Epithelial cell of alveolus of lung (primary cell): ENCODE data around the genes MLX, AOC3, NBR1 and ARL4D.

DNA sequence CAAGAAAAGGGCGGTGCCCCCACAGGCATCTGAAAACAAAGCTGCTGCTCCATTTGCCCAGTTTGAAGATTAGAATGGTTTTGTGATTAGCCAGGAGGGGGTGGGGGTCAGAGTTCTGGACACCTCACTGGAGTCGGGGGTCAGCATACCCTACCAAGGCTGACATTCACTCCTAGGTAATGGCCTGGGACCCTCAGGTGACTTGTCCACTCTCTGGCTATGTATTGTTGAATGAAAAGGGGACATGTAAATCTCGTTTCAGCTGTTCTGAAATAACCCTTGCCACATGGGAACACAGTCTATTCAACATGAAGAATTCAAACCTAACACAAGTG, 16.8 kb upstream of the NAGLU start:
- RAMPAGE, long total RNA, result no peak
- RRBS, result no CpG with 5 or more reads among the region's 3 CpGs

- RAMPAGE, long total RNA, result no peak
- RRBS, result 1% methylated on average over 23 of the region's 73 CpGs
Measured at GRCh38 chr17:42567013-42568088, at the start of gene MLX. MLX (plus strand) TSS chr17:42567100.

- RAMPAGE, long total RNA, result no peak
- RRBS, result no CpG with 5 or more reads among the region's 5 CpGs
Measured at GRCh38 chr17:42569307-42569773, 2.4 kb downstream of the MLX start.

DNA sequence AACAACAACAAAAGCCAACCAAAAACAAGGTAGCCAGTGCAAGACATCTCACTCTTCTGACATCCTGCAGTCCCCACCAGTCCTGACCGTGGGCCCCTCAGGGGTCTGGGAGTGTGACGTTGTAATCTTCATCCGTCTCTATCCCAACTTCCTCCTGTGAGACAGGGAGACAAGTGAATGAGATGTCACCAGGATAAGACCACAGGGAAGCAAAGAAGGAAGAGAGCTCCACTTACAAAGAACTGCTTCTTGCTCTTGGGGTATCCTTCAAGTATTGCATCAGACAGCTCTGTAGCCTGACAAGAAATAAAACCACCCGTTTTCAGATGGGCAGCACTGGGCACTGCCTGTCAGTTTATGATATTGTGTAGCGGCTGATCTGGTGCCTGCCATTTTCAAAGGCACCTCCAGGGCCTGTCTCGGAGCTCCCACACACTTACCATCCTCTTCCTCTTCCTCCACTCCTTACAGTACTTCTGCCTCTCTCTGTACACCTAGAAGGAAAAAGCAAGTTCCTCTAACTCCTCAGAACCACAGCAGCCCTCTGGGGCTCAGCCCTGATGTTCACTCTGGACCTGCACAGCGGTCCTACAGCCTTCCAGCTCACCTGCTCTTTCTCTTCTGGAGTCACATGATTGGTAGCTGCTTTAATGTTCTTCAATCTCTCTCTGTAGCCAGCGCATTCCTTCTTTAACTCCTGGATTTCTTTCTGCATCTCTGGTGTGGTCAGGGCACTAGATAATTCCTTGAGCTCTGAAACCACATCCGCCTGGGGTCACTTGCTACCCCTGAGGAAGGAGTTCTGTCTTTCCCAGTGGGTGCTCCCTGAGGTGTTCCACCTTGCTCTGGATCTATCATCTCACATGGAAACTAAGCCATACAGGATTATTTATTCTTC, 4.4 kb downstream of the PSMC3IP start:
- RAMPAGE, long total RNA, result no peak
- RRBS, result no CpG with 5 or more reads among the region's 9 CpGs

DNA sequence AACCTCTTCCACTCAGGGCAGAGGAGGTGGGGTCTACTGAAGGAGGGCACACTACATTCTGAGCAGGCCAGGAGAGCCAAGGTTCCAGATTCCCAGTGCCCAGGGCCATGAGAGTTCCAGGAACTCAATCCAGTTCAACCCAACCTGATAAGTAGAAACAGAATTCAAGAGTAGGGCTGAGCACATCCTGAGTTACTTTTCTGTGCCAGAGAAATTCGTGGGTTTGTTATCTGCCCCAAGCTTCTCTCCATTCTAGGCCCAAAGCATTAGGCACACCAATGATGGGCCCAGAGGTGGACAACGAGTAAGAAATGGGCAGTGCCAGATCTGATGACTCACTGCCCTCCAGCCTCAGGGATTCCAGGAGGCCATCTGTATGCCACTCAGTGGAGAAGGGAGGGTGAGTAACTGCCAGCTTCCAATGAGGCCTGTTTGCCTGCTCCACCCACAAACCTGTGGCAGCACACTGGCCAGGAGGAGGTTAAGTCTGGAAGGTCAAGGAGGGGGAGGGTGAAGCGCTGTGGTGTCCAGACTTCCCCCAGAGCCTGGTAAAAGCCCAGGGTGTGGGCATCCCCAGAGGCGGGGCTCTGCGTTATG, 8.3 kb downstream of the TUBG2 start:
- RAMPAGE, long total RNA, result no peak
- RRBS, result no CpG with 5 or more reads among the region's 5 CpGs

GRCh38 chr17:42670558-42671122, 6.2 kb downstream of the PLEKHH3 start:
- RAMPAGE, long total RNA, result no peak
- RRBS, result 80% methylated on average over 7 of the region's 41 CpGs

DNA sequence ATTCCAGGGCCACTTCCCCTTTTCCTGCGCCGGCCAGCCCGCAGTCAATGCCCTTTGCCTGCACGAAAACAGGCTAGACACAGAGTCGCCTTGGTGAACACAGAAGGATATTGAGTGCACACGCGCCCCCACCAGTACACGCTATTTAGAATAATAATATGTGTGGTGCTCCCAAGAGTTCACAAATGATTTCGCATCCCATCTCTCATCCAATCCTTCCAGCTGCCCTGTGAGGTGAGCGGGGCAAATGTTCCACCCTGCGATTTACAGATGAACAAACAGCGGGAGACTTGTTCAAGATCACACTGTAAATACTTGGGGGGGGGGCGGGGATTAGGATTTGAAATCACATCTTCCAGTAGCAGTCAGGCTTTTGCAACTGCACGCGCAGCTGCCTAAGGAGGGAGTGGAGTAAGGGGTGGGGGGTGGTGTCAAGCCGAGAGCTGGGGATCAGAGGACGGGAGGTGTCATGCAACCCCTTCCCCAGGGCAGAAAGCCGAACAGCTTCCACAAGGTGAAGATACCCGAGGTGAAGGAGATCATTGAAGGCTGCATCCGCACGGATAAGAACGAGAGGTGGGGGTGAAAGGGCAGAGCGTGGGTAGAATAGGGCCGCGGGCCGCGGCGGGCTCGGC, 4.3 kb downstream of the WNK4 start:
- RAMPAGE, long total RNA, result no peak
- RRBS, result no CpG with 5 or more reads among the region's 29 CpGs

GRCh38 chr17:42809895-42810879, 11.5 kb downstream of the CNTD1 start:
- RAMPAGE, long total RNA, result no peak
- RRBS, result no CpG with 5 or more reads among the region's 3 CpGs

DNA sequence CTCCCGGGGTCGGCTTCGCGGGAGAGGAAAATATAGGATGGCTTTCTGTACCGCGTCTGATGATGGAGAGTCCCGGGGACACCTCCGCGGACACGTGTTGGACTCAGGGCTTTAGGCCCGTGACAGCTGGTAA, 480 bp downstream of the PSME3 start:
- RAMPAGE, long total RNA, result no peak
- RRBS, result under 1% methylated on average over 7 of the region's 11 CpGs

DNA sequence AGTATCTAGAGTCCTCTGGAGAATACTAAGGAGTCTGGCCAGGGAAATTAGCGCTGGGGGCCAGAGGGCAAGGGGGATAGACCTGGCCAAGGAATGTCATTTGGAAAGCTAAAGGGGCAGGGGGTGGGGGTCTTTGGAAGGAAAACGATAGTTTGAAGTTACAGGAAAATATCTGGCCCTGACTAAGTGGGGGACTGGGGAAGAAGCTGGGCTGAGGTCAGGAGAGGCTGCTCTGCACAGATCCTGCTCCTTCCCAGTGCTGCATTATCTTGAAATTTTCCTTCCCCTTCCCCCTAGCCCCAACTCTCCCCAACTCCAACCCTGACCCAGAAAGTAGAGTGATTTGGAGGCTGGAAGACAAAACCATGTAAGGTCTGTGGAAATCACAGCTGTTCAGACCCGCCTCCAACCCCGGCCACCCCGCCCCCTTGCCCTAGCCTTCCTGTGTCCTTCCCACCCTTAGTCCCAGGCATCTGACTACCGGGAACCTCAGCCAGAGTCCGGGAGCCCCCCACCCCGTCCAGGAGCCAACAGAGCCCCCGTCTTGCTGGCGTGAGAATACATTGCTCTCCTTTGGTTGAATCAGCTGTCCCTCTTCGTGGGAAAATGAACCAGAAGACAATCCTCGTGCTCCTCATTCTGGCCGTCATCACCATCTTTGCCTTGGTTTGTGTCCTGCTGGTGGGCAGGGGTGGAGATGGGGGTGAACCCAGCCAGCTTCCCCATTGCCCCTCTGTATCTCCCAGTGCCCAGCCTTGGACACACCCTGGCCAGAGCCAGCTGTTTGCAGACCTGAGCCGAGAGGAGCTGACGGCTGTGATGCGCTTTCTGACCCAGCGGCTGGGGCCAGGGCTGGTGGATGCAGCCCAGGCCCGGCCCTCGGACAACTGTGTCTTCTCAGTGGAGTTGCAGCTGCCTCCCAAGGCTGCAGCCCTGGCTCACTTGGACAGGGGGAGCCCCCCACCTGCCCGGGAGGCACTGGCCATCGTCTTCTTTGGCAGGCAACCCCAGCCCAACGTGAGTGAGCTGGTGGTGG, at the start of gene AOC3:
TSS of gene AOC3 (plus strand) at position 462 of the 1,036 bp plus-strand sequence.
- RAMPAGE, long total RNA, result no peak
- RRBS, result 14% methylated on average over 6 of the region's 22 CpGs

- RAMPAGE, long total RNA, result no peak
- RRBS, result no CpG with 5 or more reads among the region's 9 CpGs
Measured at GRCh38 chr17:42886866-42887211, 13.8 kb upstream of the G6PC1 start.

- RAMPAGE, long total RNA, result no peak
- RRBS, result 0% methylated on average over 2 of the region's 16 CpGs
Measured at GRCh38 chr17:43169404-43169804, 1.6 kb upstream of the NBR1 start.

GRCh38 chr17:43169976-43170894, 779 bp upstream of the NBR1 start:
- RAMPAGE, long total RNA, result start-site peak on the minus strand at chr17:43169861-43170331, 35 and 14 reads in 2 replicates
- RRBS, result no CpG with 5 or more reads among the region's 38 CpGs

DNA sequence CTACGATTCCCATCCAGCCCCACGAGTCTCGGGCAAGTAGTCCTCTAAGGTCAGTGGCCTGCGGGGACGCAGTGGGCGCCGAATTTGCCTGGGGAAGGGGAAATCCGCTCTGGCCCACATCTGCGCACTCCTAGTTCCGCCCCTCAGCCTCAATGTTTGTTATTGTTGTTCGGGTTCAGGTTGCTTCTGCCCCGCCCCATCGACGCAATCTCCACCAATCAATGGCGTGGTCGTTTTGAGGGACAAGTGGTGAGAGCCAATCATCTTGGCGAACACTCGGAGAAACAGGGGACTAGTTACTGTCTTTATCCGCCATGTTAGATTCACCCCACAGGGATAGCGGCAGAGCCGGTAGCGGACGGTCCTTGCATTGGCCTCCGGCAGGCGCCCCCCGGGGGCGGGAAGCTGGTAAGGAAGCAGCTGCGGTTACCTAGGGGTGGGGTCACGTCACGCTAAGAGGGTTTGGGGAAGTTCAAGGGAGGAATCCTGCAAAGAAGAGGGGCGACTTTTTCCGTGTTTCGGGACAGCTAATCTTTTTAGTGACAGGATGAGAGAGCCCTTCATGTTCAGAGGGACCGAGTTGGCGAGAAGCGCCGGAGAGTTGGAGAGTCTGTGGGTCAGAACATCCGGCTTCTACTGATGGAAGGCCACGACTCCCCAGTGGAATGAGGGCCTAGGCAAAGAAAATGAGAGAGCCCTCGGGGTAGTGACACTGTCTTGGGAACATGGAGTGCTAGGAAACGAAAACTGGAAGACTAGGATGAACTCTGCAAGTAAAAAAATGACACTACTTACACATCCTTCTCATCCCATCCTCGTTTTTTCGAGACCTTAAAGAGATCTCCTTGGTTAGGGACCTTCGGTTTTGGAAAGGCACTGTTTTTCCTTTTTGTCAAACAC, at the start of gene NBR1:
TSS of gene NBR1 (plus strand) at position 320 of the 900 bp plus-strand sequence.
- RAMPAGE, long total RNA, result start-site peak on the plus strand centred at position 327 of the sequence, 17 bp wide, 760 and 243 reads in 2 replicates
- RRBS, result no CpG with 5 or more reads among the region's 44 CpGs

DNA sequence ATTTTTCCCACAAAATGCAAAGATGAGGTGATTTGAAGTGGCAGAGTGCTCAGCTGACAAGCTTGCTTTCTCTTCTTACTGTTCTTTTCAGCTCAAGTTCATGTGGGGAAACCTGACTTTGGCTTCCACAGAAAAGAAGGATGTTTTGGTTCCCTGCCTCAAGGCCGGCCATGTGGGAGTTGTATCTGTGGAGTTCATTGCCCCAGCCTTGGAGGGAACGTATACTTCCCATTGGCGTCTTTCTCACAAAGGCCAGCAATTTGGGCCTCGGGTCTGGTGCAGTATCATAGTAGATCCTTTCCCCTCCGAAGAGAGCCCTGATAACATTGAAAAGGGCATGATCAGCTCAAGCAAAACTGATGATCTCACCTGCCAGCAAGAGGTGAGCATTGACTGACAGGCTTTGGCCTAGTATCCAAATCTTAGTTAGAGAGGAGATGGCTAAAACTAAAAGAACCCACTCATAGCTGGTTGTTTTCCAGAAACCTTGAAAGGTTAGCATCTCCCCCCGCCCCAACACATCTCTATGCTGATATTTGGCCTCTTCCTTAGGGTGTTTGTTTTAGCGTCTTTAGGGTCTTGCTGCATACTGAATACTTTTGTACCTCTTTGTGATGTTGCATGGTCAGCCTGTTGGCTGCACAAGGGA, 18.3 kb upstream of the TMEM106A start:
- RAMPAGE, long total RNA, result no peak
- RRBS, result no CpG with 5 or more reads among the region's 7 CpGs

GRCh38 chr17:43241611-43241810, 13.1 kb upstream of the CCDC200 start:
- RAMPAGE, long total RNA, result no peak
- RRBS, result no CpG with 5 or more reads among the region's 20 CpGs

GRCh38 chr17:43290157-43290543, 61.7 kb upstream of the CCDC200 start:
- RAMPAGE, long total RNA, result no peak
- RRBS, result no CpG with 5 or more reads among the region's 27 CpGs

- RAMPAGE, long total RNA, result no peak
- RRBS, result no CpG with 5 or more reads among the region's 10 CpGs
Measured at GRCh38 chr17:43350959-43351504, 47.8 kb upstream of the ARL4D start.

DNA sequence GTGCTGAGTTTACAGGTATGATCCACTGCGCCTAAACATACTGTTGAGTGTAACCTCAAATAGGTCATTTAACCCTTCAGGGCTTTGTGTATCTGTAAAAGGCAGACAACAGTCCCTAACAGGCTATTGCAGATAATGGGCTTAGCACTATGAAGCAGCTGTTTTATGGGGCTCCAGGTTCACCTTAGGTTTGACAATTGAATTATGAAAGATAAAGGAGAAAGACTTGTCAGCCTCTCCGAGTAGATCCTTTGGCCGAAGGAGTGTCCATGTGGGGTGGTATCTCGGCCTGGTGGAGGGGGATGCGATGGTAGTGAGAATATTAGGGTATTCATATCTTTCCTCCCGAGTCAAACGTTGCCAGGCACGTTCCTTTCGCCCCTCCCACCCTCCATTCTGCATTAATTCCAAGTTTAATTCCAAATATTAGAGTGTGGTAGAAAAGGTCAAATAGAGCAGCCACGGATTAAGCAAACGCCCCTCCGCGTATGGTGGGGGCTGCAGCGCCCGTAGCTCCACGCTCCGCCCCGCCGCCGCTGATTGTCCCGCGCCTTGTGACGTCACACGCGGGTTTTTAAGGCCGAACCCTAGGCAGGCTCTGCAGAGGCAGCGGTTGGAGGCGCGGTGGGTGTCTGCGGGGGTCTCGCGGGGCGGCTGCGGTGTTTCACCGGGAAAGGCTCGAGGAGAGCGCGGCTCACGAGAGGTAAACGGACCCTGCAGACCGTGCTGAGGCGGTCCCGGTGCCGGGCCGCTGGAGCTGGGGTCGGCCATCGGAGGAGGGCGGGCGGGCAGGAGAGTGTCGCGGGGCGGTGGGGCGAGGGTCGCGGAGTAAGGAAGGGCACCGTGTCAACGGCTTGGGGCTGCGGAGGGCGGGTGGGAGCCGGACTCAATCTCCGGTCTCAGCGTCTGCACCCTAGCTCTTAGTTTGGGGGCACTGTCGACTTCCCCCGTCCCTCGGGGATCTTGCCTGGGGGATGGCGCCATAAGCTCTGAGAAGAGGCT, at the start of gene ARL4D:
TSS of gene ARL4D (plus strand) at position 603 of the 1,002 bp plus-strand sequence.
- RAMPAGE, long total RNA, result no peak
- RRBS, result under 1% methylated on average over 9 of the region's 66 CpGs

DNA sequence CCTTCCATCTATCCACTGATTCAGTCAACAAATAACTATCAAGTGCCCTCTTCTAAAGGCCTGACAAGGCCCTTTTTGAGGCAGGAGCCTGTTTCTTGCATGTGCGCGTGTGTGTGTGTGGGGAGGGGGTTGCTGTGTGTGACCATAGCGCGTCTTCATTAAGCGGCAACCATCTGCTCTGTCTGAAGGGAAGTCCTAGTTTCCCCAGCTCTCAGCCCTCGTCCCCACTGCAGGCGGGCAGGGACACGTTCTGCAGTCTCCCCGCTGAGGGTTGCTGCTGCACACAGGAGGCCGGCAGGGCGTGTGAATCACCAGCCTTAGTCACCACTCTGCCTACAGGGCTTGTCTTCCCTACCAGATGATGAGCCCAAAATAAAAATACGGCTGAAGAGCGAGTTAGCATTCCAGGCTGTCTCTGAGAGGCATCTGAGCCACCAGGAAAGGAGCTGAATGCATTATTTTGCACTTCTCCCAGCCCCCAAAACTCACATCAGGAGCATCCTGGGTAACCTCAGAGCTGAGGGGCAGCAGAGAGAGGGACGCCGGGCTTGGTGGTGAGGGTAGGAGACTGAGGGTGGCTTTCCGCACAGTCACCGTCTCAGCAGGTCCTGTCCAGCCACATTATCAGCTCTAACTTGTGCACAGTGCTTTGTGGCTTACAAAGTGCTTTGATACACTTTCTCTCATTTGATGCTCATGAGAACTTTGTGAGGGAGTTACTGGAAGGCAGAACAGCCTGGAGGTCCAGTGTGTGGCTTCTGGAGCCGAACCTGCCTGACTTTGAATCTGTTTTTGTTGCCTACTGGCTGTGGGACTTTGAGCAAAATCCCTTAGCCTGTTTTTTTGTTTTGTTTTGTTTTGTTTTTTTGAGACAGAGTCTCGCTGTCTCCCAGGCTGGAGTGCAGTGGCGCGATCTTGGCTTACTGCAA, 20.2 kb downstream of the ARL4D start:
- RAMPAGE, long total RNA, result no peak
- RRBS, result no CpG with 5 or more reads among the region's 21 CpGs